ENCODE measurements around a stretch of chr16.

DNA sequence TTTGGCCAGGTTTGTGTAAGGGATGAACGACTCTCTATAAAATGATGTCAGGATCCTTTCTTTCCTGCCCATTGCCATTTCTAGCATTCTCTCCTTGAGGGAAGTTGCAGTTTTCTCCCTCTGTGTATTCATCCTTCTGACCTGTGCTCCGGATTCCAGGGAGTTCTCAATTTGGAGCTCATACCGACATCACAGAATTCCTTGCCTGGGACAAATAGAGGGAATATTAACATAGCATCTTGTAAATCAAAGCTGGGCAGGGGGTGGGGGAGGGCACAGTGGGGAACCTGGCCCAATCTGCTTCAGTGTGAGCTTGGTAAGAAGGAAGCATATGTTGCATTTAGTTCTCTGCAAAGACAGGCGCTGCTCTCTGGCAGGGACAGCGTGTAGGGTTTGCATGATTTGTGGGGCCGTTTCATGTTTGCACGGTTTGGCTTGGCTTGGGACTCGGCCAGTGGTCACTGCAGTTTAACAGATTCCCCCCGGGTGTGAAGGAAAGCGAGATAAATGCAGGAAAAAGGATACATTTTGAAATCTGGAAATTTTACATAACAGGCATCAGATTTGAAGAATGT is 177.9 kb downstream of the WWOX start:
- PRO-cap: no peak

DNA sequence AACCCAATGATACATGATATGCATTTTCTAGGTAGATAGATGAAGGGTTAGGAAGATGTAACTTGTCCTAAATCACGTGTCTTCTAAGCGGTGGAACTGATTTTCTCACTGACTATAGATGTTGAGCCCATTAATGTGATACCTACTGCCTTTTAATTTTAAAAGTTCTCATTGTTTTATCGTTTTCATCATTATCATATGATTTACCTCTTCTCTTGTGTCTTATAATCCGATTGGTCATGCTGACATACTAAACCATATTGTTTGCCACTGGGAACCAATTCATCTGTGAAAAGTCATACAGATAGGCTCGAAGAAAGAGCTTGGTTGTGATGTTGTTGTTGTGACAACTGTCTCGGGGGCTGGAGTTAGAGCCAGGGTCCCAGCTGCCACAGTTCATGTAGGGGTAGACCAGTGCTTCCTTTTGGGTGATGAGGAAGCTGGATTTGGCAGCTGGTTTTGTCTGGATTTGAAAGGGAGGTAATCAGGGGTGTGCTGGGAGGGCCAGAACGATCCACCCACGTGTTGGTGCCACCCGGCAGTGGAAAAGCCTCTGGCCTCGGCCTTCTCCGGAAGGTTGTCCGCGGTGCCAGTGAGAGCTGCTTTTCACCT is 438.0 kb downstream of the WWOX start:
- PRO-cap: no peak

DNA sequence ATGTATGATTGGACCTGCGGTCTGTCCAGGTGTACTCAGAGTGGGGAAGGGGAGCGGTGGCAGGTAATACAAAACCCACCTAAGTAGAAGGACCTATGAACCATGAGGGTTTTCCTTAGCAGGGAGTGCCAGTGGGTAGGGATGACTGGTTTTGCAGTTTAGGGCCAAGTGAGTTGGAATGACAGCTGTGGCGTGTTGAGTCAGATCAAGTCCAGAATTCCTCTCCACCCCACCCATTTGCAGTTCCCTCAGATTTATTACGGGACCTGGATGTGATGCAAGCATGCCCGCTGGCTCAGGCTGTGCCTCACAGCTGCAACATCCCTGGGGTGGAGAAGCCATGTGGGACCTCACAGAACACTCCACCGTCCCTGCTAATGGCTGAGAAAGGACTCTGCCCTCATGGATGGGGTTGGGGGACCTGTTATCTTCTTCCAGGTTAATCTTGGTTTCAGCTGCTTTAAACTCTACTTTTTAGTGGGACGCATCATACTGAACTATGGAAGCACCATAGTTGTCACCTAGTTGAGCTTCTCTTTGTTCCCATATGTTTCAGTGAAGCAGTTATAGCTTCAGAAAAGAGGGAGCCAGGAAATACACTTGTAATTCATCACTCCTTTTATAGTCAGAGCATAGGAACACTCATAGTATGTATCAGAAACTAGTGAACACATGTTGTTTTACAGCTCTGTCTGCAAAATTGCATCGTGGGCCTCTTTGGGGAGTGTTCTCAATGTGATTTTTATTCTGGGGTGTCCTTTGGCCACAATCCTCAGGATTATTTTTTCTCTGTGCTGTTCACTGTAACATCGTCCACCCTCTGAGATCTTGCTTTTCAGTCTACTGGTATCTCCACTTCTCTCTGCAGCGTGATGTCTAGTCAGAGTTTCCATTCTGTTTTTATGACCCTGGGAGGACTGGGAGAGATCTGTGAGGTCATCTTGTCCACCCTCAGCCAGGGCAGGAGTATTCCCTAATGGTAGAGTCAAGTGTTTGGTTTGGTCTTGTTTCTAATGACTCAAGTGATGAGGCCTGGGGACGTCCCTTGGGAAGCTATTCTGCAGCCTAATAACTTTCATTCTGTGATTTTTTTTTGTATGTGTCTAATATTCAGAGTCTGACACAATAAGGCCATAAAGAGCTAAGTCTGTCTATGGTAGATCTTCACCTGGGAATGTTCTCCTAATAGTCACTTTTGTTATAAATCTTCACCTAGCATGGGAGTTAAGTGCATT is 585.2 kb downstream of the WWOX start:
- PRO-cap: no peak

DNA sequence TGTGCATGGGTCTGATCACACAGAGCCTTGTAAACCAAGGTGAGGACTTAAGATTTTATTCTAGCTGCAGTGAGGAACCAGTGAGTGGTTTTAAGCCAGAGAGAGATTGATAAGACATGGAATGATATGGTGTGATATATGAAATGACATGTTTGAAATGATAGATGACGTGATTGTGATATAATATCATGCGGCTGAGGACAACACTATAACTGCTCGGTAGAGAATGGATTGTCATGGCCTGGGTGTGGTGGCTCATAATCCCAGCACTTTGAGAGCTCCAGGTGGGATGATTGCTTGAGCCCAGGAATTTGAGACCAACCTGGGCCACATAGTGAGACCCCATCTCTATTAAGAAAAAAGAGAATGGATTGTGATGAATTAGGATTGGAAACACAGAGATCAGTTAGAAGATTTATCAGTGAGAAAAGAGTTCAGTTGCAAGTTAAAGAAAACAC is 615.3 kb downstream of the WWOX start:
- PRO-cap: no peak

DNA sequence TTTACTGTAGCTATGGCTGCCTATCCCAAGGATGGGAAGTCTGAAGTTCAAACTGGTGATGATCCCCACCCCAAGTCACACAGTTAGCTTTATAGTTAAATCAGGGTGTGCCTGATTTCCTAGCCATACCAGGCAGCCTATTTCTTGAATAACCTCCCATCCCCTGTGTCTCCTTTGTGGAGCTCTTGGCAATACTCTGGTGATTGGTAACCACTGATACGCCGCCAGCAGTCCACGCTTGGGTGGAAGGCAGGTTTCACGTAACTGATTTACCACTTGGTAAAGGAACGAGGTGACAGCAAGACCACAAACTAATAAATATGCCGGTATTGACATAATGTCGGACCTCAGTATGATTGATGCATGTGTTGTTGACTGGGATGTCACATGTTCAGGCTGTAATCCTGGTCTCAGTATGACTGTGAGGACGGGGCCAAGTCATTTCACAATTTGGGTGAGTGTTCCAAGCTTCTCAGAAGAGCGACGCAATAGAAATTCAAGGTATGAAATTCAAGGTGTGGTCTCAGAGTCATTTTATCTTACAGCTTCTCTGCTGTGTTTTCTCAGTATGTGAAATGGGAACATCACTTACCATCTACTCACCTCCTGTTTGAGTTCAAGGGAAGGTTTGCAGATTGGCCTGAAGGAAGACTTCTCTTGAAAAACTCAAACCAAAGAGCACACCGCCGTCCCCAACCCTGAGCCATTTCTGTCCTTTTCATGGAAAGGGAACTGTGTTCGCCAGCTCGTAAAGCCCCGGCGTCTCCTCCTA is 678.8 kb downstream of the WWOX start:
- PRO-cap: no peak

GRCh38 chr16:79286838-79287558 is 313.5 kb downstream of the MAF start:
- PRO-cap: no peak

- PRO-cap: no peak
Measured at GRCh38 chr16:79328871-79329257, 271.7 kb downstream of the MAF start.

DNA sequence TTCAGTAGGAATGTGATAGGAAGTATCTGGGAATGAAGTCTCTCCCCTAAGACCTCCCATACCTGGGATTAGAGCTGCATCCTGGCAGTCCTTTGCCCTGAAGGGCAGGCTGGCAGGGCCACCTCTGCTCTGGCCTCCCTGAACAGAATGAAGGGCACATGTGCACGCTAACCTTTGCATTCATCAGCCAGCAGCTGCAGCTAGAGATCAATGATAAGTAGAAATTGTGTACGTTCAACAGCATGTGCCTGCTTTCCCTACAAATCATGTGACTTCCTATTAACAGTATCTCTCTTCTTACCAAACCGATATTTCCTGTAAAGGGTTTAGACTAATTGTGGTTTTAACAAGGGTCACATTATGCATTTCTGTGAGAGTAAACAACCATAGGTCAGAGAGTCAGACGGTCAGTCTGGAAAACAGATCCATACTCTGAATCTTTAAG is 219.6 kb downstream of the MAF start:
- PRO-cap: no peak

DNA sequence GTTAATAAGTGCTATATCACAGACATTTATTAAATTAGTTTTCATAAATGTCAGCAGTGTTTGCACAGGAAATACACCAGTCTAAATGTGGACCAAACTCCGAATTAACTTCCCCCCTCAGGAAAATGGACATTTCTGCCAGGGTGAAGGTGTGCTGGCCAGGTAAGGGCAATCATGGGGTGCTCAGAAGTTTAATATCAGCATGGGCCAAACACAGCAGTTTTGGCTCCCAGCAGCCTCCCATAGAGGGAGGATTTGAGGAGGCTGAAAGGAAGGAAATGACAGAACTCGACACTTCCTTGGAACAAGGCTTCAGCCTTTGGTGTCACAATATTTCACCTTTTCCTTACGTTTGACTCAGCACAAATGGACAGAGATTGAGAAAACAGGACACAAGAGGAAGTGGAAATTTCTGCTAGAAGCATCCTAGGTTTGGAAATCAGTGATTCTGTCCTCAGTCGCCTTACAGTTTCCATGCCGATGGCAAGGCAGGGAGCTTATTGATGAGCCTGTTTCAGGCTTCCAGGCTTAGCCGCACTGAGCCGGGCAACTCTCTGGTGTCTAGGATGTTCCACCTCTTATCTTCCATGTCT is 181.4 kb downstream of the MAF start:
- PRO-cap: no peak

DNA sequence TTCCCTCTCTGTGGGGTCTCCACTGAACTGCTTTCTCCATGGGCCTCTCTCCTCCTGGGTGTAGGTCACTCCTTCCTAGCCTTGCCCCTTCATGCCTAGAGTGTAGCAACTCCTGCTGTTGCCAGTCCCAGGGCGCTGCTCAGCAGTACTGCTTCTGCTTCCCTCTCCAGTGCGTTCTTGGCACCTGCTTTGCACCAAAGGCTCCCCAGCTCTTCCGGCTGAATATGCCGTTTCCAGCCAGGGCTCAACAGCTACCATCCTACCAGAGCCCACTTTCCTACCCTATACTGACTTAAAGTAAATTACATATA is 92.2 kb downstream of the MAF start:
- PRO-cap: no peak

GRCh38 chr16:79561651-79562094 is 38.9 kb downstream of the MAF start:
- PRO-cap: no peak

GRCh38 chr16:79597102-79597962 is 3.2 kb downstream of the MAF start:
- PRO-cap: no peak

DNA sequence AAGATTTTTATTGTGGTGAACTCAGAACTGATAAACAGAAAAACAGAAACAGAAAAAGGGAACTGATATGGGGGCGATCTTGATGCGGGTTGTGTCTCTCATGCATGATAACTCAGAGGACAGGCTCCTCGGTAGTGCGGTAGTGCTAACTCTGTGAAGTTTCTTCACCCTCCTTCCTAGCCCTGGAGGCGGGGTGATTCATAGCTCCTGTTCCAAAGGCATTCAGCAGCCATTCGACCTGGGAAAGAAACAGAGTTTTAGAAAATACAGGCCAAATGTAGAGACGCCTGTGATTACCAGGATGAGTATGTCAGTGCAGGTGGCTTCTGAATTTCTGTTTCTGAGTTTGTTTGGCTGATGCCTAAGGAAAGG is 5.5 kb upstream of the MAF start:
- PRO-cap: no peak

GRCh38 chr16:79658186-79659008 is 57.9 kb upstream of the MAF start:
- PRO-cap: no peak

DNA sequence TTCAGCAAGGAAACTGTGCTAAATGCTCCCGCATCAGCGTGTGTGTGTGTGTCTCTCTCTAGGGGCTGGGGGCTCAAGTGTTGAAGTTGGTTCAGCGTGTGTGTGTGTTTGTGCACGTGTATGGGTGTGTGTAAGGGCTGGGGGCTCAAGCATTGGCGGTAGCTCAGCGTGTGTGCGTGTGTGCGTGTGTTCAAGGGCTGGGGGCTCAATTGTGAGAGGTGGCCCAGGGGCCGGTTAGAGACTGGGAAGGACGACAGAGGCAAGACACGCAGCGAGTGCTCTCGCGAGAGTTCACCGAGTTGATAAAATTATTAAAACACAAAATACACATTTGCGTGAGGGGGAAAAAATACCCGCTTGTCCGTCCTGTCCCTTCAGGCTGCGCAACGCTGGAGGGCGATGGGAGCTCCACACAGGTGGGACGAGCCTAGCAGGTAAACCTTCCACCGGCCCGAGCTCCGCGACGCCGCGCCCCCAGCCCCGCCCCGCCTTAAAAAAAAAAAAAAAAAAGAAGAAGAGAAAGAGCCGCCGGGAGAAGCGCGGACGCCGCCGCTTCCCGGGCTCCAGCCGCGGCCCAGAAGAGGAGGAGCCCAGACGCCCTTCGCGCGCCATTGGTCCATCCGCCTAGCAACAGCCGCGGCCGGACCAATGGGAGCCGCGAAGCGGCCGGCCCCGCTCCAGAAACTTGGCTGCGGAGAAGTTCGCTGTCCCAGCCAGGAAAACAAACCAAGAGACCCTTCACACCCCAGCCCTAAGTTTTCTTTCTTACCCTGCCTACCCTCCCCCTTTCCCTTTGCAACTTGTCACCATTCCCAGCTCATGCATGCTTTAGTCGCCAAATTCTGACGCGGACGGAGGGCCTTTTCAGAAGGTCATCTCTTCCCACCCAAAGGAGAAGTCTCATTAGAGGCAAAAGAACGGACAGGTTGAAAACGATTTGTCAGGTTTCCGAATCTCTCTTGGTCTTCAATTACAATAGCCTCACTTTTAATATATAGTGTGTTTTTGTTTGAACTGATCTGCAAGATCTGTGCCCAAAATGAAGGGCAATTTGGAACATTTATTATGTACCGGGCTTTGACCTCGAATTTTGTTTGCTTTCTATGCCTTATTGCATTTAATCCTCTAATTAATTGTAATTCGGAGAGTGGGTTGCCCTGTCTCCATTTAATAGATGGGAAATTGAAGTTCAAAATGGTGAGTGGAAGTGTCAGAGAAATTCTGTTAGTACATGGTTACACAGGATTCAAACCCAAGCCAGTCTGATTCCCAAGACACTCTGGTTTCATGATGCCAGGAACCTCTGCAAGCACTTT is 170.0 kb upstream of the MAF start:
- PRO-cap: bidirectional peak, plus-strand start at position 680 of the sequence, minus-strand start at position 465 of the sequence

DNA sequence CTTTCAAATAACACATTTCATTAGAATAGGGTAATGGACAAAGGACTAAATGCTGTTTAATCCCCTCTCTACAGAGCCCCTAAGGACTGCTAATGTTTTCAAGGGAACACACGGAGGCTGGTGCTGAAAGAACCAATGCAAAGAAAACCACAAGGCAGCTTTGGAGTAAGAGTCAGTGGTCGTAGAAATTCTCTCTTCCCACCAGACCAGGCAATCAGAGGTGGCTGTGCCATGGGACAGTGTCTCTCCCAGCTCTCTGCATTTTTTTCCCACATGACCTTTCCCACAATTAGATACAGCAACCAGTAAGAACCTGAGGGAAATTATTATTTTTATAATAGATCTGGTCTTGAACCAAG is 445.8 kb upstream of the MAF start:
- PRO-cap: no peak

DNA sequence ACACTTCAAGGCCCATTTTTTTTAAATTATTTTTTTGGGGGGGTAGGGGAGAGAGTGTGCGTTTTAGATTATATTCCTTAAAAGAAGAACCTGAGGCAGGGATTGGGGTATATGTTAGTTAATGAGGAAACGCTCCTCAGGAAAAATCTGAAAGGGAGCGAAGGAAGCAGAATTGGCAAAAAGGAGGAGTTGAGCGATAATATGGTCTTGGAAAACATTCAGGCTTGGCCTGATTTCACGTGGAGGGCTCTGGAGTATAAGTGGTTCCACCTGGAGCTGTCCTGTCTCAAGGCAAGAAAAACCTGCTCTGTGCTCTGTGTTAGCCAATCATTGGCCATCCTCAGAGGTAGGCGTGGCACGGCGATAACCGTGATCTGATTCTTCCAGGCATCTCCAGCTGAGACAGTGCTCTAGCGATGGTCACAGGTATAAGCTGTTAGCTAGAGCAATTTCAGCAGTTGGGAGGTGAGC is 450.4 kb upstream of the MAF start:
- PRO-cap: no peak

GRCh38 chr16:80526481-80526864 is 14.3 kb upstream of the DYNLRB2 start:
- PRO-cap: no peak

DNA sequence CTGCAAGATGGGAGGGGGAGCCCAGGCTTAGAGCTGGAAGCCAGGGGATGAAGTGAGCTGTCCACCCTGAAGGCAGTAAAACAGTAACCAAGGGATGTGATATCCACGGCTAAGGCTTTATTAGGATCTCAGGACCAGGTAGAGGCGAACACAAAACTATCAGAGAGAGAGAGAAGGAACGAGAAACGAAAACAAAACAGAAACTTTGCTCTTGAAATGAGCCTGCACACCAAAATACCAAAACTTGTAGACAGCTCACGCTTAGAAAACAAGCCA is 116.0 kb downstream of the DYNLRB2 start:
- PRO-cap: no peak

- PRO-cap: unidirectional peak, plus-strand start at chr16:80803788; bidirectional peak, plus-strand start at chr16:80804351, minus-strand start at chr16:80804238
Measured at GRCh38 chr16:80803426-80804487, 641 bp downstream of the CDYL2 start.

Measured in cardiac septum (tissue), 1 donor.